ENCODE measurements around a stretch of chr13.

DNA sequence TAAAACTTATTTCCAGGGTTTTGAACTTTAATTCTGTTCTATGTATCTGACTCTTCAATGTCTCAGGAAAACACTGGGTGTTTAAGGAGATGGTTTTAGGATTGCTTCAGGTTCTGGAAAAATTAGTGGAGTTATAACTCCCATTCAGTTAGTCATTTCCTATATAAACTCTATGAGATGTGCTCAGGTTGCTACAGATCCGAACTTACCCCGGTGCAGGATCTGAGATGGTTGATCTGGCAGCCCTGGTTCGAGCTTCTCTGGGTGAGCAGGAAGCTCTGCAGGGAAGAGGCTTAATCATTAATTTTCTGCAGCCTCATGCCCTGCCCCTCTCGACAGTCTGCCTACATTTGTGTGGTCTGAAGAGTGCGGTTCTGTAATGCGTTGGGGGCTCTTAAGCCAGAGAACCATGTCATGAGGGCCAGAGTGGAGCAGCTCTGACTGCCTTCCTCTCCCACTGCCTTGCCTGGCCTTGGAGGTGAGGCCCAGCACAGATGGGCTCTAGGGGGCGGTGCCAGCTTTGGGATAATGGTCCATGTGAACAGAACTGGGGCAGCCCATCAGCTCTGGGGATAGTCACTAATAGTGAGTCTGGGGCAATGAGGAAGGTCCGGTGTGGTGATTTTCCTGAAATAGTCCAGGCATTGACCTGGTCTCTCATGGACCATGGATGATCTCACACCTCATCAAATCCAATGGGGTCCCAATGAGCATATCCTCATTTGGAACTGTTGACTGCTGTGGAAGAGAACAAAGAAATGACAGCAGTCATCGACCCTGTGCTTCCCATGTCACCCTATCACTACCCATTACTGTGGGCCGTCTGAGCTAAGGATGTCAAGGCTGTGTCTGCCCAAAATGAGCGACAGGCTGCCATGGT lies 5.7 kb downstream of the FGF9 start:
- PRO-cap = unidirectional peak, minus-strand start at position 262 of the sequence; unidirectional peak, minus-strand start at position 464 of the sequence
- RAMPAGE, long total RNA, 4 experiments = no peak in any of the 4 experiments

- PRO-cap = bidirectional peak, plus-strand start at chr13:21894288, minus-strand start at chr13:21894121
- RAMPAGE, long total RNA, 4 experiments = start-site peak on the plus strand in 1 of 4 experiments, at chr13:21894255-21894288 at its widest, 7 reads per replicate
These were observed 223.1 kb downstream of the FGF9 start for GRCh38 chr13:21893845-21894444.

DNA sequence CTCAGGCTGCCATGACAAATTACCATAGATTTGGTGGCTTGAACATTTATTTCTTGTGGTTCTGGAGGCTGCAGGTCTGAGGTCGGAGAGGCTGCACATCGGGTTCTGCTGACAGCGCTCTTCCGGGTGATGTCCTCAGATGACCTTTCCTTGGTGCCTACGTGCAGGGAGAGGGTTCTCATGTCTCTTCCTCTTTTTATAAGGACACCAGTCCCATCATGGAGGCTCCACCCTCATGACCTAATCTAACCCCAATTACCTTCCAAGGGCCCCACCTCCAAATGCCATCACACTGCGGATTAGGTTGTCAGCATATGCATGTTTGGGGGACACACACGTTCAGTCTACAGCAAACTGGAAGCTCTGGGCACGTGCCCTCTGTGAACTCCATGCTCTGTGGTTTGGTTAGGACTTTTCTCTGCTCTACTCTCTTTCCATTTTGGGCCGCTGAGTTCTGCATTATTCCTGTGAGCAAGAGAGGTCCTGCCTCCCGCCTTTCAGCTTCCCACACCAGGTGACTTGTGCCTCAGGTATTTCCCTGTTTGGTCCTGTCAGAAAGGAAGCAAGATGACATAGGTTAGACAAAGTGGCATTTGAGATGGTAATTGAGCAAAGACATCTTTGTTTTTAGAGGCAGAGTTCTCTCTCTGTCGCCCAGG lies 338.7 kb downstream of the FGF9 start:
- PRO-cap = no peak
- RAMPAGE, long total RNA, 4 experiments = no peak in any of the 4 experiments

- PRO-cap = unidirectional peak, minus-strand start at chr13:22114726
- RAMPAGE, long total RNA, 4 experiments = no peak in any of the 4 experiments
These were observed 444.0 kb downstream of the FGF9 start for GRCh38 chr13:22114597-22115555.

GRCh38 chr13:22926977-22927480 lies 253.8 kb upstream of the SGCG start:
- PRO-cap = no peak
- RAMPAGE, long total RNA, 4 experiments = no peak in any of the 4 experiments

DNA sequence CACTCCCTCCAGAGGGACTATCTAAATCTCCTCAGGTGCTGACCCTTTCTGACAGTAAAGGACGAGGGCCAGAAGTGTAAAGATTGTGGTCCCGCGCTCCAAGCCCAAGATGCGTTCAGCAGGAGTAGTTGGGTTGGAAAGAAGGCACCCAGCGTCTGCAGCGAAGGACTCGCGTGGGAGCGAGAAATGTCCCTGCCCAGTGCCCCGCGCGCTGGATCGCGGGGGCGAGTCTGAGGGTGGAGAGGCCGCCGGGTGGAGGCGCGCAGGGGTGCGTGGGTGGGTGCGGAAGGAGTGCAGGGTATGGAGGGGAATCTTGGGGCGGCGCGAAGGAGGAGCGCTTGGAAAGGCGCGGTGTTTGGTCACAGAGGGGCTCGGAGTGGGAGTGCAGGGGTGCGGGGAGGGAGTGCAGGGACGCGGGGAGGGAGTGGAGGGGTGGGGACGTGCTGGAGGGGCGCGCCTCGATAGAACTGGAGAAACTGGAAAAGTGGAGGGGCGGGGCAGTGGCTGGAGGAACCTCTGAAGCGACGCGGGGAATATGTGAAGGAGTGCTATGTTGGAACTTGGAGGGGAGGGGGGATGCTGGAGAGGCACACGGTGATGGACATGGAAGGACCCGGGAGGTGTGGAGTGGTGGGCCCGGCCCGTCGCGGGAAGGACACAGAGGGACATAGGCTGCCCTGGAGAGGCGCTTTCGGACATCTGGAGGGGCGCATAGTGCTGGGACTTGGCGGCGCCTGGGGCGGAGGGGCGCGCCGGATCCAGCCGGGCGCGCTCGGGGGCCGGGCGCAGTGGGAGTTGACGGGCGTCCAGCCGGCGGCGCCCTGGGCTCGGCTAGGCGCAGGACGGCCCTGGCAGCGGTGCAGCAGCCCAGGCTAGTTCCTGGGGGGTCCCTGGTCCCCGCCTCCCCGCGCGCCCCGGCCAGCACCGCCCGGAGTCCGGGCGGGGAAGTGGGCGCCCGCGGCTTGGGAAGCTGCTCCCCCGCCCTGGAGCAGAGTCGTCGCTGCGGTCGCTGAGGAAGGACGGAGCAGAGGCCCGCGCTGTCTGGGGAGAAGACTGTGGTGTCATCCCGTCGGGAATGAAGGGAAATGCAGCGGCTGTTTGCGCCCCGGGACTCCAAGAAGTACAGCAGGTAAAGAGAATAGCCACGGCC lies 20.9 kb upstream of the SGCG start:
- PRO-cap = no peak
- RAMPAGE, long total RNA, 4 experiments = no peak in any of the 4 experiments

DNA sequence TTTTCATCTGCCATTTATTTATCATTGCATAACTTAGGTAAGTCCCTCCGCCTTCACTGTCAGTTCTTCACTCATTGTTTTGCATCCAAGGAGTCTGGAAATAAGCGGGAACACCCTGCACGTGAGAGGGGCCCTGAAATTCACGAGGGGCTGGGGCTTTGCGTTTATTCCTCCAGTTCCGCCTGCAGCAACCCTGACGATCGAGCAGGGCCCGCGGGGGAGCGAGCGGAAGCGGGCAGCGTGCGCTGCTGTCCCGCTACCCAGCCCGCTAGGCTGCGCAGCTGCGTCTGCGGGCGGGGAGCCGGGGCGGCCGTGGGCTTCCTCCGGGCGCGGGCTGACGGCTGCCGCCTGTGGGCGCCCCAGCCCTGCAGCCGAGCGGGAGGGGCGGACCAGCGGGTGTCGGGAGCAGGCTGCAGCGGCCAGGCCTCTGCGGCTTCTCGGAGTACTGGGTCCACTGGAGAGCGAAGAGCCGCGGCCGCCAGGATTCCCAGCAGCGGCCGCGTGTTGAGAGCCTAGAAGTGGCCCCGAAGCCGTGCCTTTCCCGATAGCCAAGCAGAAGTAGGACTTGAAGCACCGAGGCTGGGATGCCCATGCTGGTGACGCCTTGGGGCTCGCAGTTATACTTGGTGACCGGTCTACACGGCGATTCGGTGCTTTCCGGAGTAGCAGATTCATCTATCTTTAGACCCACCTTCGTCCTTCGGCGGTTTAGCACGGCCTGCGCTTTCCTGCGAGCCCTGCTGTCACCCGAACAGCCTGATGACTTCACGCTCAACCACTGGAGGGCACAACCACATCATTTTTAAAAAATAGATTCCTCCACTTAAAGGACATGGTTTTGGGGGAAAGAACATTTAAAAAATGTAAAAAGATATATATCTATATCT lies 32.9 kb upstream of the SACS start:
- PRO-cap = unidirectional peak, plus-strand start at position 387 of the sequence
- RAMPAGE, long total RNA, 4 experiments = no peak in any of the 4 experiments

DNA sequence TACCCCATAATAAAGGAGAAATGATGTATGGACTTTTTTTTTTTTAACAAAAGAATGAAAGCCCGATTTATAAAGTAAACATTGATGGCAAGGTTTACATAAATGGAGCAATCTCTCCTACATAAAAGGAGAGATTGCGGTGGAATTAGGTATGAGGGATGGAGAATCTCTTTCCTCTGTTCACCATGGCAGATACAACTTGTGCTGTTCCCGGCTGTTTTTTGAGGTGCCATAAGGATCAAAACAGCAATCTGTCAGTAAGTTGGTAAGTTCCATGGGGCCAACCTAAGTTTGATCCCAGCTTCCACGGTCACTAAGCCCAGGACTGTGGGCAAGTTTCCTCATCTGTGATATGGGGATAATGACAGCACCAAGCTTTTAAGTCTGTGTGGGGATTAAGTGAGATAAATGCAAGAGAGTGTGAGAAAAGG lies 58.0 kb upstream of the SACS start:
- PRO-cap = no peak
- RAMPAGE, long total RNA, 4 experiments = no peak in any of the 4 experiments

DNA sequence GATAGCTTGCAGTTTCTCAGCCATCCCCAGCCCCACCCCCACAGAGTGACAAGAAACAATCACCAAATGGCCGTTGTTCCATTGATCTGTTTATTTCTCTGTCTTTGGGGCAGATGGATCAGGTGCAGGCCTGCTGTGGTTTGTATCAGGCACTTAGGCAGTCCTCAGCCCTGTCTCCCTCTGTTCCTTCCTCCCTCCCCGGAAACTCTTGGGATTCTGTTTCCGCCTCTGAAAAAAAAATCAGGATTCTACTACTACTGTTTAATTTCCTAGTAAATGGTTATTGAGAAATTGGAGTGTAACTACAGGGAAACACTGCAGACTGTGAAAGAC lies 40.6 kb upstream of the SPATA13 start:
- PRO-cap = no peak
- RAMPAGE, long total RNA, 4 experiments = no peak in any of the 4 experiments

GRCh38 chr13:24130225-24130765 lies 30.2 kb upstream of the SPATA13 start:
- PRO-cap = bidirectional peak, plus-strand start at chr13:24130681, minus-strand start at chr13:24130495
- RAMPAGE, long total RNA, 4 experiments = no peak in any of the 4 experiments

DNA sequence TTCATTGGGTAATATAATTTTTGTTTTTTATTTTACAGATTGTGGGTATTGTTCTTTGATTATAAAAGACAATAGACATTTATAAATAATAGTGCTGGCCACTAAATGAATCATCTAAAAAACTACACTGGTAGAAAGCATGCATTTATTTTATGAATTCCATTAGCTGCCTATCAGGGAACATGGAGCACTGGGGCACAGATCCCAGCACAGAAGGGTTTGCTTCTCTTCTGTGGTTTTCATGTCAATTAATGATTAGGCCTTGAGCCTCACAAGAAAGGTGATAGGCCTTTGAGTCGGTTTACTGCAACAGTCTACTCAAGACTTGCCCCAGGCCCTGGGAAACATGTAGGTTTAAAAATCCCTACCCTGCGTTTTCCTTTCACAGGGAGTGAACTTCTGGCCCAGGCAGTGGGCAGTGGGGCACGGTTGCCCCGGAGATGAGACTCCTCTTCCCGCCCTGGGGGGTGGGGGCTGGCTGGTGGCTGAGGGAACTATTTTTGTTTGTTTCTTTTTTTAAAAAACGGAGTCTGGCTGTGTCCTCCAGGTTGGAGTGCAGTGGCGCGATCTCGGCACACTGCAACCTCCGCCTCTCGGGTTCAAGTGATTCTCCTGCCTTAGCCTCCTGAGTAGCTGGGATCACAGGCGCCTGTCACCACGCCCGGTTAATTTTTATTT lies 637 bp upstream of the SPATA13 start:
- PRO-cap = no peak
- RAMPAGE, long total RNA, 4 experiments = no peak in any of the 4 experiments

DNA sequence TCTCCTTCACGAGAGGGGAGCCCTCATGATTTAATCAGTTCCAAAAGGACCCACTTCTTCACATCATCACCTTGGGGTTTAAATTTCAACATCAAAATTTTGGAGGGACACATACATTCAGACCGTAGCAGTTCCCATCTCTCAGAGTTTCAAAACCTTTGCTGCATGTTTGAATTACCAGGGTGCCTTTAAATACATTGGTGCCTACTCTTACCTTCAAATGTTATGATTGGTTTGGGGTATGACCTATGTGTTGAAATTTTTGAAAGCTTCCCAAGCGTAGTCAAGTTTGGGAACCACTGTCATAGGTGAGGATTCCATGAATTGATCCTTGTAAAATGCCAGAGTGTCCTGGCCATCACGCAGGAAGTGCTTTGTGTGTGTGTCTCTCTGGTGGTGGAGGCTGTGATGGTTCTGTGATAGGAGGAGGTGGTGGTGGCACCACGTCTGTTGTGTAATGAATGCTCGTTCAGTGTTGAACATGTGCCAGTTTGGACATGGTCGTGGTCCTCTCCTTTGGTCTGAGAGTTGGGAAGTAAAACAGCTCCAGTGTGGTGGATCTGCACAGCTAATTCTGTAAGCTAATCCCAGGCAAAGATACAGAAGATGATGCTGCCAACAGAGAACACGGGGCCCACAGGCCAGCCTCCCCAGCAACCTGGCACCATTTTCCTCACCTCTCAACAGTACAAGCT lies 6.5 kb downstream of the SPATA13 start:
- PRO-cap = no peak
- RAMPAGE, long total RNA, 4 experiments = no peak in any of the 4 experiments

DNA sequence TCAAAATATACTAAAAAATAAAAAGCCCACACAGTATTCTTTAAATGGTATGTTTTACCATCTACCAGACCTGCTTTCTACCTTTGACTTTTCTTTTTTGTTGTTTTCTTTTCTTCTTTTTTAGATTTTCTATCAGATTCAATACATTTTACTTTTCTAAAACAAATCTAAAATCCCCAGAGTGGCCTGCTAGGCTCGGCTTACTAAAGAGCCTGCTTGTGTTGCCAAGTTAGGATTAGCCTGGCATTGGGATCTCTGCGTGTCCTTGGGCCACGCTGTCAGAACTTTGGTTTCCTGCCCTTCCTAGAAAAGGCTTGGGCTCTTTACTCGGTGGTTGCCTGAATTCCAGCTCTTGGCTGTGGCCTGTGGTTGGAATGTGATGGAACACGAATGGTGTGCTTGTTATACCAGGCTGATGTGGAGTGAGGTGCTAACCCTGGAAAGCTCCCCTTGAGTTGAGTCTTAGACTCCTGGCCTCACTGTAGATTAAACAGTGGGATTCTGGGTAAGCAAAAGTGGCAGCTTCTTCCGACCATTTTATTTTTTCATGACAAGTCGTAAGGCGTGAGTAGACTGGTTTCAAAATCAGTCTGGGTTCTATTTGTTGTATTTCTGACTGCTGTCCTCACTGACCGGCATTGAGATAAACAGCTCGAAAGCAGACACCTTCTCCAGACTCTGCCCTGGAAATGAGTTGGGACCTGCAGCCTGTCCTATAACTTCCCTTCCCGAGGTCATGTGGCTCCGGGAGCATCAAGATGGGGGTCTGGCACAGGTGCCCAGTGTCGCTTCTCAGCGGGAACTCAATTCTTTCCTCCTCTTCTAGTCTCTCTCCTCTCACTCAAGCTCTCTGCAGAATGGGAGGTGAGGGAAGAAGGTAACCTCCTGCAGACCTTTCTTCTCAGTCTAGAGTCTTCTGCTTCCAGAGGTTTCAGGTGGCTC lies 8.6 kb downstream of the SPATA13 start:
- PRO-cap = no peak
- RAMPAGE, long total RNA, 4 experiments = no peak in any of the 4 experiments

DNA sequence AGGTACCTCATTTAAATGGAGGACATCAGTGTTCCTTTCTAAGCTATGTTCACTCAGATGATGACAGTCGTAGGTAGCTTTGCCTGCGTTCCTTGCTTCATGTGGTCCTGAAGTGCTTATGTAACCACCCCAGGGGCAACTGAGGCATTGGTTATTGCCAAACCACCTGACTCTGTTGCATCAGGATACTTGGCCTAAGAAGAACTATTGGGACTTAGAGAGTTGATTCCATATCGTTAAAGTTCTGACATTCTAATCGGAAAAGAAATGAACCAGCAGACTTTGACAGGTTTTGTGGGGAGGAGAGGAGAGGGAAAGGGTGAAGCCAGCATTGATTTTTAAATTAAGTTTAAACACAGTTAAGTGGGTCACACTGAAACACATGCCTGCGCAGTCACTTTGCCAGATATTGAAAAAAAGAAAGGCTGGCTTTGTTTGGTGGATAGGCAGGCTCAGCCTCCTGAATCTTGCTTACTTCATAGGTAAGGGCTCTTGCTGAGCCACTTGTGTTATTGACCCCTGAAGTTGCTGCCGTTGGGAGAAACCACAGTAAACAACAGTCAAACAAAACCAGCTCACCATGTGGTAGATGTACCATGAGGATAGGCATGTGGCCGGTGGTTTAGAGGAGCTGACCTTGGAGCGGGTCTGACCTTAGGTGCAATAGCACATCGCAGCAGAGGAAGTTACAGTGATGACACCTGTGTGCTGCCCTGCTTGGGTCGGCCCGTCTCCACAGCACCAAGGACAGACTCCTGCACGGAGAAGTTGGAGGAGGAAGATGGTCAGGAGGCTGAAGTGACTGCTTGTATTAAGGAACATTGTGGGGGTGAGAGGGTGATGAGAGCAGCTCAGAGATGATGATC lies 52.0 kb downstream of the SPATA13 start:
- PRO-cap = no peak
- RAMPAGE, long total RNA, 4 experiments = no peak in any of the 4 experiments

GRCh38 chr13:24245749-24246418 lies 63.5 kb upstream of the C1QTNF9 start:
- PRO-cap = no peak
- RAMPAGE, long total RNA, 4 experiments = no peak in any of the 4 experiments

GRCh38 chr13:24261594-24261909 lies 47.8 kb upstream of the C1QTNF9 start:
- PRO-cap = no peak
- RAMPAGE, long total RNA, 4 experiments = no peak in any of the 4 experiments

DNA sequence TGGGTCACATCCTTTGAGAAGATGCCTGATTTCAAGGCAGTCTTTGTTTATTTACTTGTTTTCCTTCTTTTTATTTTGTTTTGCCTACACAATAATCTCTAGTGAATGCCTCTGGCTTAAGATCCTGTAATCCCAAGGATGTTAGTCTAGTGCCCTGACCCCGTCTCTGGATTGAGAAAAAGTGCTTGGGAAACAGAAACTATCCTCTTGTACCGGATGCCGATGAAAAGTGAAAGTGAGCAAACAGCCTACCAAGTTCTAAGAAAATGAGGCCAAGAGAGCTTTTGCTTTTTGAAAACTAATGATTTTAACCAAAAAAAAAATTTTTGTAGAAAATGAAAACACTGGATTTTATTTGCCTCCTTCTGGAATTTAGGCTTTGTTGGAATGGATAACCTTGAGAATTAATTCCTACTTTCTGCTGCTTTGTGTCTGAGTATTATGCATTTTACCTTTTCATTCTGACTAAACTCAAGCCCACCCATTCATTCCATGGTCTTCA lies 42.0 kb upstream of the C1QTNF9 start:
- PRO-cap = no peak
- RAMPAGE, long total RNA, 4 experiments = no peak in any of the 4 experiments

- PRO-cap = no peak
- RAMPAGE, long total RNA, 4 experiments = start-site peak on the plus strand in 1 of 4 experiments, at chr13:24297500-24297543 at its widest, 27 reads per replicate
These were observed 12.0 kb upstream of the C1QTNF9 start for GRCh38 chr13:24297340-24297807.

DNA sequence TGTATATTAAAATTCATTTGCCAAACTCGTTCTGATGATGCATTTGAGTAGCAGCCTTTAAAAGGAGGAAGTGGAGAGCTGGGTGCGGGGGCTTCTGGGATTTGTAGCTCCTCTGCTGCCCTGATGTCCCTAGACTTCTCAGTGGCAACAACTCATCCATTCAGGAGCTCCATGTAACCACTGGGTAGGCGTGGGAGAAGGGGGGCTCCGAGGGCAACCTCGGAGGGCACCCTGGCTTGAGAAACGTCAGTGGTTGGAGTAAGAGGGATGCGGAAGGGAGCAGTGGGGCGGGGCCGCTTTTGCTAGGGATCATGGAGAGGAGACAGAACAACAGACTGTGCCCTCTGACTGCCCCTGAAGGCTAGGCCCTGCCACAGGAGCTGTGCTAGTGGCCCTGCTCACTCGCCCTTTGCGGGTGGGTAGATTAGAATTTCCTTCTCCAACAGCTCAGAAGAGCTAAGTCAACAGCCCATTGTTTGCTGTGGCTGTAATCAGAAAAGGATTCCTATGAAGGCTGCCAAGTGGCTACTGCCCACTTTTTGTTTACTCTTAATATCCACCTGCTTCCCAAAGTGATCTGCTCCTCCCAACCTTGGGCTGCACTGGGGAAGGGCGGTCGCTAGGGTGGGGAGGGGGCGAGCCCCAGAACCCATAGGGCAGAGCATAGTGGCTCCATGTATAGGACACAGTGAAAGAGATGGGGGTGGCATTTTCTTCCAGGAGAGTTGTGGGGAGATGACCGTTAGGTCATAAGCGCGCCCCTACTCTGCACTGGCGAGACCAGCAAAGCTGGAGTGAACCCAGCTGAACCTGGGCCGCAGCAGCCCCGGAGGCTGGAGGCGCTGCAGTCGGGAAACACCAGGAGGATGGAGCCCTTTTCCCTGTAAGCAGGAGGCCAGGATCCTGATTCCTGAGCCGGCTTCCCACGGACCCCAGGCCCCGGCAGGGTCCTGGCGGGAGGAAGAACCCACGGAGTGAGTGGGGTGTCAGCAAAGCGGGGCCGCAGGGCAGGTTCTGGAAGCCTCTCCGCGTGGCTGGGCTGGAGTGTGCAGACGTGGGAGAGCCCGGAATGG lies 2.0 kb upstream of the C1QTNF9 start:
- PRO-cap = no peak
- RAMPAGE, long total RNA, 4 experiments = no peak in any of the 4 experiments

DNA sequence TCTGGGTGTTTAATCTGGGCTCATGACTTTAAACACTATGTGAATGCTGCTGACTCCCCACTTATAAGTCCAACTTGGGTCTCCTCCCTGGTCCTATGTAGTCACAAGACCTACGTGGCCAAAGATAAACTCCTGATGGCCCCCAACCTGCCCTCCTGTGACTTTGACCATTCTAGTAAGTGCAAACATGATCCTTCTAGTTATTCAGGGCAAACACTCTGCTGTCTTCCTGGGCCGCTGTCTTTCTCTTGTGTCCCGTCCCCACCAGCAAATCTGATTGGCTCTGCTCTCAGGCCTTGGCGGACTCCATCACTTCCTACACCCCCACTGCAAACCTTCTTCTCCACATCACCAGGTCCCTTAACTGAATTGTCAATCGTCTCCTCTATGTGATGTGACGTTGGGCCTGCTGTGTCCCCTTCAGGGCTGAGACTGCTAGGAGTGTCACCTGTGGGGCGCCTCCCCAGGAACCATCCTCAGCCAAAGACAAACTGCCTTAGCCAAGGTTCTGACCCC lies 38.6 kb downstream of the PARP4 start:
- PRO-cap = no peak
- RAMPAGE, long total RNA, 4 experiments = no peak in any of the 4 experiments

Measured in Peyer's patch (tissue), 4 donors.